Right ventricle myocardium (tissue), 1 donor: ENCODE data around the gene AOC3.

DNA sequence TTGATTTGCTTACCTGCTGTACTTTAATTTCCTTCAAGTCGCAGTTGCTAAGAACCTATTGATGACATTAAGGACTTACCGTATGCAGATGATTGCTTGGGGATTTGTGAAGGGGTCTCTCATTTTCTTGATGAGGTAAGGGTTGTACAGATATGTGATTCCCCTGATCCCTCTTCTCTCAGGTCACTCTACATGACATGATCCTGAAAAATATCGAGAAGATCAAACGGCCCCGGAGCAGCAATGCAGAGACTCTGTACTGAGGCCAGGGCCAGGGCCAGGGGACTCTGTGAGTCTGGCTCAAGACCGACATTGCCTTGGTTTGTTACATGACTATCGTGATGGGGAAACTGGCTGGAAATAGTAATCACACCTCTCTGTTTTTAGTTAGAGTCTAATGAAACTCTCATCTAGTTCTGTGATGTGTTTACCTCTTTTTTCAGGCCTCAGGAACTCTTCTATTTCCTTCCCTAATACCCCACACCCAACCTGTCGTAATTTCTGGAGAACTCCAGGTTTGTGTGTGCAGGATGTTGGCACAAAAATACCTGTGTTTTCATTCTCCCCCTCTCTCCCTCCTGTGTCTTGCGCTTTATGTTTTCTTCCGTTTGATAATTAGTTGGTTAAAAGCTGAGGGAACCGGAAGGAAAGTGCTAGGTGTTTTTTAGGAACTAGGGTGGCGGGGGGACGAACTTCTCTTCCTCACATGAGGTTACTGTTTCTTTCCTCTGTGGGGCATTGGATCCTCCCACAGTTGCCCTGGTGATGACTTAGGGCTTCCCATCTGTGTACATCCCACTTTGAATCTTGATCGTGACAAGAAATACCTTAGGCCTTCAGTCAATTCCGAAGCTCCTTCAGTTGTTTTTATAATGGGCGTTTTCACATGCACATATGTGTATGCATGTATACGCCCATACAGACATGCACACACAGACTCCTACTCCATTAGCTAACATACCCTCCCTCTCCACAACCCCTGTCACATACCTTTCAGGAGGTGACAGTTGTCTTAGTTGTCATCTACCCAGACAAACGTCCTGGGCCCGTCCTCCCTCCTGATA lies 2.7 kb upstream of the AOC2 start:
- PRO-cap, 2 experiments = no peak in any of the 2 experiments

GRCh38 chr17:42849742-42850438 lies 1.1 kb upstream of the AOC3 start:
- PRO-cap, 2 experiments = no peak in any of the 2 experiments

- PRO-cap, 2 experiments = peak in 1 of 2 experiments; most common plus-strand start chr17:42851199 (in 1)
These were observed at the start of gene AOC3 for GRCh38 chr17:42850738-42851773. Gene AOC3, plus strand, starts transcription at chr17:42851199.

DNA sequence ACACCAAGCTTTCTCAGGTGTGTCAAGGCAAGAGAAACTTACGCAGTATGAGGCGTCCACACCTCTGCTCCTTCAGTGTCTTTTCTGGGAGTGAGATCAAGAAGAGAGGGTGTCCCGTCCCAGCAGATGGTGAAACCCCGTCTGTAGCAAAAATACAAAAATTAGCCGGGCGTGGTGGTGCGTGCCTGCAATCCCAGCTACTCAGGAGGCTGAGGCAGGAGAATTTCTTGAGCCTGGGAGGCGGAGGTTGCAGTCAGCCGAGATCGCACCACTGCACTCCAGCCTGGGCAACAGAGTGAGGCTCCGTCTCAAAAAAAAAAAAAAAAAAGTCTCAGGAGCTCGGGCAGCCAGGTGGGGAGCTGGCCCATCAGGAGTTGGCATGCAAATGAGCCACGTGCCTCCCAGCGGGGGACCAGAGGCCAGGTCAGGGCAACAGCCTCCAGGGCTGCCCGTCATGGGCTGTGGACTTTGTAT lies 22.6 kb upstream of the G6PC1 start:
- PRO-cap, 2 experiments = no peak in any of the 2 experiments

GRCh38 chr17:42903802-42904482 lies 3.3 kb downstream of the G6PC1 start:
- PRO-cap, 2 experiments = no peak in any of the 2 experiments

- PRO-cap, 2 experiments = peak in 1 of 2 experiments; most common plus-strand start chr17:42921318 (in 1)
These were observed 20.4 kb downstream of the G6PC1 start for GRCh38 chr17:42920788-42921540.

DNA sequence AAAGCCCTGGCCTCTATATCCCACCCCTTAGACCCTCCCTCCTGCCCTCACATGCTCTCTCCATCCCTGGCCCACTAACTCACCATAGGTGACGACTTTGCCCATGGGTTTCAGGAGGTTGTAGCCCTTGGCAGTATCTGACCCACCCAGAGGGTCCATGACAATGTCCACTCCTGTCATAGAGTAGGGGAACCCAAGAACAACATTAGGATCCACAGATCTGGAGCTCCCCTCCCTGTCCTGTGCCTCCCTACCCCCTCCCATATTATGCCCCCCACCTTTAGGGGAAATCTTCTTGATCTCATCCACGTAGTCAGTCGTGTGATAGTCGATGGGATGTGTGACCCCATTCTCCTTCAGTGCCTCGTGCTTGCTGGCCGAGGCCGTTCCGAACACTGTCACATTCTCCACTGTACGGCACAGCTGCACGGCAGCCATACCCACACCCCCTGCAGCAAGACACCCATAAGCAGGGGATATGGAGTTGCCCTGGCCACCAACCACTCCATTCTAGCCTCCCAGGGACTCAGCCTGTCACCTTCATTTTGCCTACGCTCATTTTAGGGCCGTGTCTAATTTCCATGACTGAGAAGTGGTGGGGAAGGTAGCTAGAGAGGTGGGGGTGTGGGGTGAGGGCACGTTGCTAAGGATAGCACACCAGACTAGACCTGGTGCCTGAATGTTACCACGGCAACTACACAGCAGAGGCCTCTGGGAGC lies 4.3 kb downstream of the VAT1 start:
- PRO-cap, 2 experiments = no peak in any of the 2 experiments

DNA sequence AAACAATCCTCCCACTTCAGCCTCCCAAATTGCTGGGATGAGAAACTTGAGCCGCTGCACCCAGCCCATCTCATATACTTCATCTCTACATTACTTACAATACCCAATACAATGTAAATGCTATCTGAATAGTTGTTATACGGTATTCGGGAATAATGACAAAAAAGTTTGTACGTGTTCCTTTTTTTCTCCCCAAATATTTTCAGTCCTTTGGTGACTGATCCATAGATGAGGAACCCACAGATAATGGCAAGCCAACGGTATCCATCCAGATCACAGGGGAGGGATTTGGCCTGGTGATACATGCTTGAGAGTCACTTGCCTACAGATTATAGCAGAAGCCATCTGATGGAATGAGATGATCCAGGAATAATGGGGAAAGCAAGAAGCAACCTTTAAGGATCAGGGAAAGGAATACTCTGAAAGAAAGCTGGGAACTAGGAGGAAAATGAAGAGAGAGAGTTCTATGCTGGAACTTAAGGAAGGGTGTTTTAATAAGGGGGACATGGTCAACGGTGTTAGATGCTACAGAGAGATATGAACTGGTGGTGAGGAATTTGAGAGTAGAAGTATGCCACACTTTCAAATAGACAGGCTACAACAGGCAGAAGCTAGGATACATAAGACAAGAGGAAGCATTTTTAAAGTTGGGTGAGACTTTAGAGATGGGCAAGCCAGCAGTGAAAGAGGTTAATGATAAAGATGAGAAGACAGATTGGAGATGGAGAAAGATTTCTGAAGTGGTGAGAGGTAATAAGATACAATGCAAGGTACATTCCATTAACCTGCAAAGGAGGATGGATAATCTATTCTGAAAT lies 3.9 kb upstream of the TMEM106A start:
- PRO-cap, 2 experiments = no peak in any of the 2 experiments

- PRO-cap, 2 experiments = no peak in any of the 2 experiments
These were observed 975 bp upstream of the TMEM106A start for GRCh38 chr17:43210453-43211346.

DNA sequence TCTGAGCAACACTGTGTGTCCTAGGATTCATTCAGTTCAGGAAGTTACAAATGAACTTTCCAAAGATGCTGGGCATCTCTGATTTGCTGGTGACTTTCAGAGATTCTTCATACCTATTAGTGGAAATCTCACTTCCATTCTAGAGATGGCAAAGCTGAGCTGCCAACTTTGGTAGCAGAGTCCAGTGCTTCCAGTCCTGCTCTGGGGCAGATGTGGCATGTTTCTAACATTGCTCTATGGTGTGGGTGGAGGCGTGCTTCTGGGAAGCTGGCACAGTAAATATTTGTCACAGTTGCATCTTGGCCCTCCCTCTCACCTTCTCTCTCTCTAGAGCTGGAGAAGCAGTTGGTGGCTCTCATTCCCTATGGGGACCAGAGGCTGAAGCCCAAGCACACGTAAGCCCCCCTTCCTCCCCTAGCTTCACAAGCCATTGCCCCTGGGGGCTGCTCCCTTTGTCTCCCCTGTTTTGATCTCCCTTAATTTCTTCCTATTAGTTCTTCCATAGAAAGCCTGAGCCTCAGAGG lies 1.9 kb downstream of the TMEM106A start:
- PRO-cap, 2 experiments = no peak in any of the 2 experiments

DNA sequence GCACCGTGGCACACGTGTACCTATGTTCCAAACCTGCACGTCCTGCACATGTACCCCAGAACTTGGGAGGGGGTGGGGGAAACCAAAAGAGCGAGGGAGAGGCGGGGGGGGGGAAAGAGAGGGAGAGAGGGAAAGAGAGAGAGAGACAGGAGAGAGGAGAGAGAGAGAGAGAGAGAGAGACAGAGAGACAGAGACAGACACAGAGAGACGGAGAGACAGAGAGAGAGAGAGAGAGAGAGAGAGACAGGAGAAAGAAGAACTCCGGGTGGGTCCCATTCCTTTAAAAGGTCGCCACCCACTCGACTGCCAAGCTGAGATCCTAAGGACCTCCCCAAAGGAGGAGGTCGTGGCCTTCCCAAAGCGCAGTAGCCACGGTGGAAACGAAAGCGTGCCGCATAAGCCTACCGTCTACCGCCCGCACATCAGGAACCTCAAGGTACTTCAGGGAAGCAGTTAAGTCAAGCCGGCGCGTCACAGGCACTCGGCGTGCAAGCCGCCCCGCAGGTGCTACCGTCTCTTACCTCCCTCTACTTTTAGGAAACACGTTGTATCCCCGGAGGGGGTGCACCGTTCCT lies 44.2 kb upstream of the CCDC200 start:
- PRO-cap, 2 experiments = no peak in any of the 2 experiments

DNA sequence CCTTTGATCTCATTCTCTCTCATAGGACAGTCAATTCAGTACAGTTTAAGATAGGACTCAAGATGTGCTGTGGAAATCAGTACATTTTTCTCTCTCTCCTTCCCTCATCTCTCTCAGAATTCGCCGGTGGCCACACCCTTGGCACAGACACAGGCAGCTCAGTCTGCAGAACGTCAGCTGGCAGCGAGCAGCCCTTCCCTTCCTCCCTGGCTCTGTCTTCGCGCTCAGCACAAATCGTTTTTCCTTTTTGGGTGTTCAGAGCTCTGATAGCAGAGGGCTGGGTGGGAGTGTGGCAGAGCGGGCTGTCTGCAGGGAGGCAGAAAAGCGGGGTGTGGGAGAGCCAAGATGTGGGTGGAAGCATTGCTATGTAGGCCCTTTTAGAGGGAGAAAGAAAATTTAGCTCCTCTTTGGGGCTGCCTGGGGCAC lies 18.7 kb downstream of the ARL4D start:
- PRO-cap, 2 experiments = peak in 2 of 2 experiments; most common plus-strand start position 258 of the sequence (in 1); most common minus-strand start position 113 of the sequence (in 1)

- PRO-cap, 2 experiments = no peak in any of the 2 experiments
These were observed 7.3 kb downstream of the DHX8 start for GRCh38 chr17:43491052-43491553.

- PRO-cap, 2 experiments = no peak in any of the 2 experiments
These were observed 21.1 kb downstream of the ETV4 start for GRCh38 chr17:43524964-43525459.

GRCh38 chr17:43562600-43563349 lies 16.6 kb upstream of the ETV4 start:
- PRO-cap, 2 experiments = no peak in any of the 2 experiments

DNA sequence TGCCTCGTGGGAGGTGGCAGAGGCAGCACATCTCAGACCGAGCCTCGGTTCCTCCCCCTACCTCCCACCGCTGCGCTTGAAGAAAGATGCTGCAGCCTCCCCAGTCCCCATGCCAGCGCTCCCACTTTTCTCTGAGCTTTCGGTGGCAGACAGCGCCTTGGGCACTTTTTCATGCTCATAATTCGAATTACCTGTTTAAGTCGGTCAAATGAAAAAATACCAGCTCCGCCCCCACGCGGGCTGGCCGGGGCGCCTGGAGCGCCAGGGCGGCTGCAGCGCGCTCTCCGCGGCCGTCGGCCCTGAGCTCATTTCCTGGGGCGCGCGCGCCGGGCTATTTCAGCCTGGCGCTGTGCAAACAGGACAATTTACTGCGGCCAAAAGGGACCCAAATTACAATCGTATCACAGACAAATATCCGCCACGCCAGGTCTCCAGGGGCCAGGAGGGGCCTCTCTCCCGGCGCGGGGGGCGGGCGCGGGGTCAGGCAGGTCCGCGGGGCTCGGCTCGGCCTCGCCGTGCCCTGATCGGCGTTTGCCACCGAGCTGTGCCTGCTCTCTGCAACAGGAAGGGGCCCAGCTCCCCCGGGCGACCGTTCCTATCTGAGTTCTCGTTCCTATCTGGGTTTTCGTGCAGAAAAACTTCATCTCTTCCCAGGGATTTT lies 44.9 kb downstream of the SOST start:
- PRO-cap, 2 experiments = peak in 2 of 2 experiments; most common plus-strand start position 309 of the sequence (in 2); most common minus-strand start position 533 of the sequence (in 2)

GRCh38 chr17:43760052-43760802 lies 1.6 kb upstream of the SOST start:
- PRO-cap, 2 experiments = no peak in any of the 2 experiments

GRCh38 chr17:43816356-43817122 lies 16.4 kb downstream of the MPP3 start:
- PRO-cap, 2 experiments = no peak in any of the 2 experiments

GRCh38 chr17:43846241-43846729 lies 691 bp upstream of the CD300LG start:
- PRO-cap, 2 experiments = no peak in any of the 2 experiments

GRCh38 chr17:43906065-43907307 lies 850 bp downstream of the MPP2 start:
- PRO-cap, 2 experiments = peak in 1 of 2 experiments; most common plus-strand start chr17:43906780 (in 1)